ENCODE data around the genes HSBP1L1 and RBFA.

DNA sequence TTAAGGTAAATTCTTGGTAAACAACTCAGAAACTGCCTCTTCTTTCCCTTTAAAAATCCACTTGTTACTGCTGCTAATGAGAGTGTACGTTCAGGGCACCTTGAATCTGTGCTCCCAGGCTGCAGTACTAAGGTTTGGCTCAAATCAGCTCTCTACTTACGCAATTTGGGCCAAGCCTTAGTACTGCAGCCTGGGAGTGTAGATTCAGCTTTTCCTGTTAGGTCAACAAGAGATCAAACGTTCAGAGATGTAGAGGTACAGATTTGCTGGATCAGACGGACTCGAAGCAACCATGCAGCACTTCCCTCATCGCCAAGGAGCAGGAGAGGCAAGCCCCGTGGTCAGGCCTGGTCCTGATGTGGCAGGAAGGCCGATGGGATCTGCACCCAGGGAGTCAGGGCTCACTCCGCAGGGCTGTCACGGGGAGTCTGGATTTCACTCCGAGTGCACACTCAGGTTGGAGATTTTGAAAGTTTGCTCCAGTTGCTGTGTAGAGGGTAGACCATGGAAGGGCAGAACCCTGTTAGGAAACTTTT is 72.9 kb downstream of the GALR1 start:
- RAMPAGE, total RNA, result no peak

DNA sequence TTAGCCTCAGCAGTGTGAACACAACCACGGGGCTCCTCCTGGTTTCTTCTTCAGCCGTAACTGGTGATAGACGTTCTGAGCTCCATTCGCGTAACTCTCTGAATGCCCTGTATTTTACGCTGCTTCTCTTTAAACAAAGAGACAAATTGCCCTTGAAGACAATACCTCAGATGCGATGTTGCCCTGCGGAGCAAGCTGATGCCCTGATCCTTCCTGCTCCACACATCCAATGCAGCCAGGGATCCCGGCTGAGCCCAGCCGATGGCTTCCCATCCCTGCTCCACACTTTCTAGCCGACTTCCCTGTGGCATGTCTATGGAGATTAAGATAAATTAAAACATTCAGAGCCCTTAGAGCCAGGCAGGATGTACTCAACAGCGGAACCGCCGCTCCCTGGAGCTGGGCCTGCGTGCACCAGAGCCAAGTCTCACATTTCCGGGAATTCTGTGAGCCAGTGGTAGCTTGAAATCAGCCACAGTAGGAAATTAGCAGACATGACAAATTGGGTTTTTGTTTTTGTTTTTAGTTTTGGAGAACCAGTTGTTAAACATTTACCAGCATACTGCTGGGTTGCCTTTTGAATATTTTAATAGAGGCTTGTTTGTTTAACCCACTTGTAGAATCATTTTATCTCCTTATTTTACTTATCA is 620.5 kb downstream of the GALR1 start:
- RAMPAGE, total RNA, result no peak

DNA sequence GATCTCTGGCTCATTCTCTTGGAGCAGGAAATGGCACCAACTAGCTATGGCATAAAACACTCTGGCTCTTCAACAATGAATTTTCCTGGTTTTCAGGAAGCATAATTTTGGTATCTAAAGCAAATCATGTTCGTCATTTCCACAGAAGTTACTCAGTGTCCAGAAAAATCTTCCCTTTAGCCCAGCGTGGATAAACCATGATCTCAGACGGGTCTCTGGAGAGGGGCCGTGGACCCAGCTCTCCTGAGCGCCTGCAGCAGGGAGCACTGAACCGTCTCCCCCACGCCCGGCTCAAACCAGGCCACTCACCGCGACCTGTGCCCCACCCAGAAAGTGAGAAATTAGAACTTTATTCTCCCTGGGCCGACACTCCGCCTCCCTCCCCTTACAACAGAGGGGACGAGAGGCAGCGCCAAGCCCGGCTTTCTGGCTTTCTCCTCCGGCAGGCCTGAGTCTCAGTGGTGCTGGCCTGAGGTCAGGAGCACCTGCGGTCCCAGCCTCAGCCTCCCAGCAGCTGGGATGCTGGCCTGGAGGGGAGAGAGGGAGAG is 856.6 kb upstream of the SALL3 start:
- RAMPAGE, total RNA, result no peak

GRCh38 chr18:79252241-79252859 is 143.4 kb upstream of the NFATC1 start:
- RAMPAGE, total RNA, result no peak

GRCh38 chr18:79405525-79406188 is 9.9 kb downstream of the NFATC1 start:
- RAMPAGE, total RNA, result no peak

DNA sequence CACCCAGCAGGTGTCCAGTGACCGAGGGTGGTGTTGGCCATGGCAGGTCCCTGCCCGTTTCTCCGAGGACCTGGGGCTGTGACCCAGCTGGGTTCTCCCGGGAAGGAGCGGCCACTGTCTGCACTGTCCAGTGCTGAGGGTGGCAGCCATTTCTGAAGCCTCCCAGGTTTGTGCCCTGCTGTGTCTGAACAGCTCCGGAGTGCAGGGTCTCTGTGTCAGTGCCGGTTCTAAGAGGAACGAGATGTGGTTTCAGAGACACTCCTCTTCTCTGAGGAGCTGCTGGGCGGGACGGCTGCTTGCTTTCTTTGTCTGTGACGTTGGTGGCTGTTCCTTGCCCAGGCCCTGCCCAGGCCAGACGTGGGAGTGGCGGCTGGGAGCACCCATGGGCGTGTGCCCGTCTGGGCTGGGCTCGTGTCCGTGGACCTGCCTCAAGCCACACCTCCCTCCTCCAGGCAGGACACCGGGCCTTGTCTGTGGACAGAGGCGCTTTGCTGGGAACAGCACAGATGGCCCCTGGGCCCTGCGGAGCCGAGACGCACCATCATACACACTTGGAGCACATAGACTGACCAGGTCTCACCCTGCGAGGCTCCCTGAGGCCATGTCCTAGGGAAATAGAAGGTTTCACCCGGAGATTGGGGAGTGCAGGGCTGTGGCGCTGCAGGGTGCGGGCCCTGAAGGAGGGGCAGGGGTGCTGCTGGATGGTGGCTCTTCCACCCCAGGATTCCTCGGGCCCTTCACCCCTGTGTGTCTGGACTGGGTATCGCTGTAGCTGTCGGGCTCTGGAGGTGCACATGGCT is 45.0 kb downstream of the NFATC1 start:
- RAMPAGE, total RNA, result no peak

DNA sequence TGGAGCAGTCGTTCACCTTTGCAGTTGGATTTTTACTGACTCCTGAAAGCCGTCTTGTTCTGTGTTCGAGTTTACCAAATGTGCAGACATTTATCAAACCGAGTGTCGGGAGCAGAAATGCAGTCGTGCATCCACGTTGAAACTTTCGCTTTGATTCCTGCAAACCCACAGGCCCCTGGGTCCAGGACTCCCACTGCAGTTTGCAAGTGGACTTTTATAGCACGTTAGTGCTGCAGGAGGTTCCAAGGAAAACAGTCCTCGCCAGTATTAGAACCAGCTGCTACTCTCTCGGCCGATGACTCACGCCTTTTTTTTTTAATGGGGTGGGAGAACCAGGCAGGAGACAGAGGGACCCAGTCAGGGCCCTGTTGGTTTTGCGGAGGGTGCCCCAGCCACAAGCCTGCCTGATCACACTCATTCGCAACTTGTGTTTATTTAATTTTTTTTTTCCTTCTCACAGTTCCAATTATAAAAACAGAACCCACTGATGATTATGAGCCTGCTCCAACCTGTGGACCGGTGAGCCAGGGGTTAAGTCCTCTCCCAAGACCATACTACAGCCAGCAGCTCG is 90.1 kb downstream of the NFATC1 start:
- RAMPAGE, total RNA, result no peak

DNA sequence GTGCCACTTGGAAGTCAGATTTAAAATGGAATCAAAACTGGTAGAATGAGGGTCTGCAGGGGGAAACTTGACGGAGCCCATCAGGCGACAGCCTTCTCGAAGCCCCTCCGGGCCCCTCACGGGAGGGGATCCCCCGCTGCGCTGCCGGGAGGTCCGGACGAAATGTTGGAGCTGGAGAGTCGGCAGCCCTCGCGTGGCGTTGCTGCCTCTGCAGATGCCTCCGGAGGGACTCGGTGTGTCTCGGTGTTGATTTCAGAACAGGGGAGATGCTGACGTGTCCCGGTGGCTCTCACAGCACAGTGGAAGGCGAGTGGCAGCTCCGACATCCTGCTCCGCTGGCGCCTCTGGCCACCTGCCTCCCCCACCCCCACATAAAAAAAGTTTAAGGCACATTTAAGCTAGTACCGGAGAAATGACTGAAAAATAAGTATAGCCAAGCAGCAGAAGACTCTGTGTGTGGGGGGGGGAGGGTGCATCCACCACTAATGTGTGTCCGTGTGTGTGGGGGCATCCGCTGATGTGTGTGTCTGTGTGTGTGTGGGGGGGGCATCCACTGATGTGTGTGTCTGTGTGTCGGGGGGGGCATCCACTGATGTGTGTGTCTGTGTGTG is 124.4 kb downstream of the NFATC1 start:
- RAMPAGE, total RNA, result no peak

DNA sequence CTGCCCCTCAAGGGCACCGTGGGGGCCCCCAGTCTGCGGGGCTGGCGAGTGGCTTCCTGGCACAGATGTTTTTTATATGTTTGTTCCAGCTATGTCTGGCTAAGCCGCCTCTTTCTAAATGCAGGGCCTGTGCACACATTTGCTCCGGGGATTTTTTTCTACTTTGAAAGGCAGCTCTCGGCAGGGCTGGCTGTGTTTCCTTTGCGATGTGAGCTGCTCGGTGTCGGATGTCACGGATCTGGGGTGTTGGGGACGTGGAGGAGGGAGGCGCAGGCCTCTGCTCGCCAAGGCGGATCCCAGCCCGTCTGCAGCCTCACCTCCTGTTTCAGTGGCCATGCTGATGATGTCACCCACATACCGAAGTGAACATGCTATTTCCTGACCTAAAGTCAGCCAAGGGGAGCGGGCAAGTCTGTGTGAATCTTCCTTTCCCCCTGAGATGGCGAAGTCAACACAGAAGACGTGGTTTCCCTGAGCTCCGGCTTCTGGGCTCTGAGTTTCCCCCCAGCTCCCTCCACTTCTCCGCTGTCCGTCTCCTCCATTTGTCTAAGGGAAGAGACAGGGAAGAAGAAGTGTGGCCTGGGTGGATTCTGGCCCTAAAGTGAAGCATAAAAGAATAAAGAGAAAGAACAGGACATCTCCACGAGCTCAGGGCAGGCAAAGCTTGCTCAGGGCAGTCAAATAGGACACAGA is 111.8 kb upstream of the CTDP1 start:
- RAMPAGE, total RNA, result no peak

DNA sequence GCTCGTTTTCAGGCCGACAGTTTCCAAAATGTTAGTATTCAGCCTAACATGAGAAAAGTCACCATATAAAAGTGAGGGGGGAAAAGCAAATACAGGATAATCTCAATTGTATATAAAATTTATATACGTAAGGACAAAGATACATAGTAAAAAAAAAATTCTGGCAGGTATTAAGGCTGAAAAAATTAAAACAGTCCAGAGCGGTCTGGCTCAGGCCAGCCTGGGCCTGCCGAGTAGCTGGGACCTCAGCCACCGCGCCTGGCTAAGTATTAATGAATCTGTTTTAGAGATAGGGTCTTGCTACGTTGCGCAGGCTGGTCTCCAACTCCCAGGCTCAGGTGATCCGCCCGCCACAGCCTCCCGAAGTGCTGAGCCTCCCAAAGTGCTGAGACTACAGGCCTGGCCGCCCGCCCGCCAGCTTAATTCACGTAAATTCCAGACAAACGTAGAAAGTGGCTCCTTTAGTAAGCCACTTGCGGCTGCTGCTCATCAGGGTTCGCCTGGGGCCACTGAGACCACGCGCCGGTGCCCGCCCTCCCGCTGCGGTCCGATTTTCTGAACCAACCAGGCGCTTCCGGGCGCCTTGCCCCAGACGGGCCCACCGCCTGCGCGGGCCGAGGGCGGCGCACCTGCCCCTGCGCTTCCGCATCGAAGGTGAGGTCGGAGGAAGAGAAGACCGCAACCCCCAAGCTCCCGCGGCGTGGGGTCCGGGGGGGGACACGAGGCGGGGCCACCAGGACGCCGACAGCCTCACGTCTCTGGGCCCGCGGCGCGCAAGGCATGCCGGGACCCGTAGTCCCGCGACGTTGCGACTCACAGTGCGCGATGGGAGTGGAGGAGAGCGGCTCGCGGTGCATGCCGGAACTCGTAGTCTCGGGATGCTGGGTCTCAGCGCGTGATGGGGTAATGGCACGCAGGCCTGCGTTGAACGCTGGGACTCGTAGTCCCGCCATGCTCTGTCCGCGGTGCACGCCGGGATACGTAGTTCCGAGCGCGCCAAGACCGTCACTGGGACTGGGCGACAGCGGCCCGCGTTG is 708 bp upstream of the CTDP1 start:
- RAMPAGE, total RNA, result no peak

DNA sequence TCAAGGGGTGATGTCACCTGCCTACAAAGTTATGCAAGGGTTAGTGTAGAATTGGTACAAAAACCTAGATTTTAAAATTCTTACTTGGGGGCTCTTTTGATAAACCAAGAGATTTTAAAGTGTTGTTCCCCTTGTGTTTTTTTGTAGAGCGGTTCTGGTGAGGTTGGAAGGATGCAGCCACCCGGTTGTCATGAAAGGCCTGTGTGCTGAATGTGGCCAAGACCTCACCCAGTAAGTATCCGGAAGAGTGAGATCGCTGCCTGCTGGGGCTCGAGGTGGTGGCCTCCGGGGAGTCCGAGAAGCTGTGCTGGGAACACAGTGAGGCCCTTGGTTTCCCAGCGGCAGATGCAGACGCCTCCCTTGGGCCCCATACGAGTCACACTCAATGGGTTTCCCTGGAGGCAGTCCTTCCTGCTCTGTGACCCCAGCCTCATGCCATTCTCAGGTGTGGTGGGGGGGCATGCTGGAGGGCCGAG is 15.5 kb downstream of the CTDP1 start:
- RAMPAGE, total RNA, result no peak

GRCh38 chr18:79711662-79712210 is 32.1 kb downstream of the CTDP1 start:
- RAMPAGE, total RNA, result no peak

DNA sequence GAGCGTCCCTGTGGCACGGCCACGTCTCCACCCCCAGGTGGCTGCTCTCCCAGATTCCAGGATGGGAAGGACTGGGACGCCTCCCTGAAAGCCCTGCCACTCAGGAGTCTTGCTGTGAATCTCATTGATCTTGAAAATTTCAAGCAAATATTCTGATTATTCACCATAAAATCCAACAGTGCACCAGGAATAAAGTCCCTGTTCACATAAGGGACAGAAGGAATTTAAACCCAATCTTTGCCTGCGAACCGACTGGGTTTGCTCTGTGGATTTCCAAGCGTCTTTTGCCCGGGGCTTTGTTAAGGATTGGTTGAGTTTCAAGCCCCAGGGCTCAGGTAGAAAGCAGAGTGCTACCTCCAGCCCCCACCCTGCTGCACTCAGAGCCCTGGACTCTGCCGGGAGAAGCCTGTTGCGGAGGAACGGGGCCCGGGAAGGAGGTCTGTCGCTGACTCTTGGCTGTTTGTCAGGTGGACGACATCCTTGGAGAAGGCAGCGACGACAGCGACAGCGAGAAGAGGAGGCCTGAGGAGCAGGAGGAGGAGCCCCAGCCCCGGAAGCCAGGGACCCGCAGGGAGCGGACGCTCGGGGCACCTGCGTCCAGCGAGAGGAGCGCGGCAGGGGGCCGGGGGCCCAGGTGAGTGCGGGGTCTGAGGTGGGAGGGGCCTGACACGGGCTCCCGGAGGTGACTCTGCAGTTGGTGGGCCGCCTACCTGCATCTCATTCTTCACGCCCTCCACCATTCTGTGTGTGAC is 56.5 kb downstream of the CTDP1 start:
- RAMPAGE, total RNA, result no peak

DNA sequence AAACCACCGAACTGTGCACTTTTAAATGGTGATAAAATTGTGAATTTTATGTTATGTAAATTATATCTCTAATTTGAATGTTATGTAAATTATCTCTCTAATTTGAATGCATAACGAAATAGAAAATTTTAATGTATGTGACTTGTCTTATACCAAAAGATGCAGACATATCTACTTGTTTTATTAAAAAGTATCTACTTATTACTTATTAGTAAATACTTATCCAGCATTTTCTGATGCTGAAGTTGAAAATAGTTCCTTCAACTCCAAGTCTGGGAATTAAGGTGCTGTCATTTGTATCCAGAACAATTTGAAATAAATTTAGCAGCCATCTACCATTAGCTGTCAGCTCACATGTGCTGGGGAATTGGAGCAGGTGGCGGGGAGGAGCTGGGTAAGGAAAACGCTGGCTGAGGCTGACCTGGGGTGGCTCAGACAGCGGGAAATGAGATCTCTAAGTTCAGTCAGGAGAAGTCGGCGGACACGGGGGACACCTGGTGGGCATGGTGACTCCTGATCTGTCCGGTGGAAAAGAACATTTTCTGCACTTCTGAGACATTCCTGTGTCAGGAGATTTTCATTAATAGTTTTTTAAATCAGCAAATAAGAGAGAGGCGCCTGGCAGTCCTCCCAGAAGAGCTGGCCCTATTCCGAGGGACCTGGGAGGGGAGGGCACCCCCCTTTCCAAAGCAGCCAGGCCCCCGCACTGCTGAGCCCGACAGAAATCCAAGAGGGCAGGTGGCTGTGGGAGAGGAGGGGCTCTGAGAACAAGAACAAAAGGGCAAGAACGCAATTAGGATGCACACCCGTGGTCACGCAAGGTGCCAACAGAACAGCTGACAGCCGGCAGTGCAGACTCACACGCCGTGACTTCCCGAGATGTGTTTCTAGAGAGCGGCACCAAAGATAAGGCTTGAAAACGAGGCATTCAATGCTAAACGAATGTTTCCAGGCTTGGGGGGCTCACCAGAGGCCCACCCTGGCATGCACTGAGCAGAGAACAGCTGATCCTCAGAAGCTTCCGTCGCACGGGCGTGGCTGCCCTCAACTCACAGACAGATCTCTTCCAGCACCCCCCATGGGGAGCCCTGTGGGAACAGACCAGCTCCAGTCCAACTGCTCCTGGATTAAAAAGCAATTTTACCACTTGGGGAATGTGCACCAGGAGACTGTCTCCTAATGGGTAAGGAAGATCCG is 26.5 kb downstream of the SLC66A2 start:
- RAMPAGE, total RNA, result no peak

DNA sequence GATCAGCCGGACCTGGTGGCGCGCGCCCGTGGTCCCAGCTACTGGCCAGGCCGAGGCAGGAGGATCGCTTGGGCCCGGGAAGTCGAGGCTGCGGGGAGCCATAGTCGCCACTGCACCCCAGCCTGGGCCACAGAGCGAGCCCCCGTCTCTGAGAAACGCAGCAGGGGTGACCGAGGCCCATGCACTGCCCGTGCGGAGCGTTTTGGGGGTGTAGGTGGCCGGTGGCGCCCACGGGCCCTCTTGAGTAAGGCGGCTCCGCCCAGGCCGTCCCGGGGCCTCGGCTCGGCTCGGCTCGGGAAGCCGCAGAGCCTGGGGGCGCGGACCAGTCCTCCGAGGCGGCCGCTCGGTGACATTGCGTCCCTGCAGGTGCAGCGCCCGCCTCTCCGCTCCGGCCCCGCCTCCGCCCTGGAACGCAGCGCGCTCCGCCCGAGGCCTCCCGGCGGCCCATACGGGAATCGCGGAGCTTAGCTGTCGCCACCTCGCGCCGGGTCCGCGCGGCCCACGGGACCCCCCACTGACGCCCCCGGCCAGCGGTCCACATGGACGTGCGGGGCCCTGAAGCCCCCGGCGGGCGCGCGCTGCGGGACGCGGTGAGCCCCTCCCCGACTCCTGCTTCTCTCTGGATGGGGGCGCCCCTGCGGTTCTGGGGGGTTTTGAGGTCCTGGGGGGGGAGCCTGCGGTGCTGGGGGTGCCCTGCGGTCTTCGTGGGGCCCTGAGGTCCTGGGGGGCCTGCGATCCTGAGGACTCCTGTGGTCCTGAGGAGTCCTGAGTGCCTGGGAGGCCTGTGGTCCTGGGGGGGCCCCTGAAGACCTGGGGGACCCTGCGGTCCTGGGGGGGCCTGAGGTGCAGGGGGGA is at the start of gene HSBP1L1:
TSS of gene HSBP1L1 (plus strand) at position 447 of the 855 bp plus-strand sequence.
- RAMPAGE, total RNA, result no peak

- RAMPAGE, total RNA, result no peak
Observed at GRCh38 chr18:80034324-80034898, at the start of gene RBFA. RBFA (plus strand) TSS chr18:80034434.

GRCh38 chr18:80118430-80118941 is 9.4 kb downstream of the ADNP2 start:
- RAMPAGE, total RNA, result no peak

DNA sequence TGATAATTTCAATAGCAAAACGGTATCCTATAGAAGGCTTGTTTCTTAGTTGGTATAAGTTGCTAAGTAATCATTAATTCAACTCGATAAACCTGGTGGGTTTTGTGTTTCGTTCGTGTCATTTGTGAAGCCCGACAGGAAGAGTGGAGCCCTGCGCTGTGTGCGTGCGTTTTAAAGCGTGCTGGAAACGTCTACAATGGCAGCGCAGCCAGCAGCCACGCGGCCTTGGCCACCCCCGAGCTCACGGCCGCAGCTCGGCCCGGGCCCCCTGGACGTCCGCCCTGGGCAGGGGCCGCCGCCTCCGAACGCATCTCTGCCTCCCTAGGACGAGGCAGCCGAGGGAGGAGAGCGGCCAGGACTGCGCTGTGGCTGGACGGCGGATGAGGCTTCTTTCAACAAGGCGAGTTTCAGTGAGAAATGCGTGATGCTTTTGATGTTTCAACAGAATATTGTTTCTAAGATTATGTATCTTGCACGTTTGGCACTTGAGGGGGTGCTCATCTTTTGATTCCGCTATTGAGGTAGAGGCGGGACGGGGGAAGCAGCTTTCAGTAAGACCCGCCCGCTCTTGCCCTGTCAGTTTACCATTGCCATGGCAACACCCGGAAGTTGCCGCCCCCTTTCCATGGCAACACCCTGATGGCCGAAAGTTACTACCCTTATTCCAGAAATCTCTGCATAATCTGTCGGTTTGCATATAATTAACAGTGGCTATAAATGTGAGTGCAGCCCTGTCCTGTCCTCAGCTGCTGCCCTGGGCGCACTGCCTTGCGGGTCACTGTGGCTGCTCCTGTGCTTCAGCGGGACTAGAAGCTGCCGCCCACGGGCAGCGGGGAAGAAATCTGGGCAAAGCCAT is 38.5 kb downstream of the ADNP2 start:
- RAMPAGE, total RNA, result no peak

GRCh38 chr18:80148966-80149439 is 39.9 kb downstream of the ADNP2 start:
- RAMPAGE, total RNA, result no peak

GRCh38 chr18:80172055-80172506 is 63.0 kb downstream of the ADNP2 start:
- RAMPAGE, total RNA, result no peak

Data from foreskin keratinocyte (primary cell).